ENCODE data around the genes ADAP1 and MICALL2.

- PRO-cap, result no peak
- RRBS, 2 experiments, result 80 to 86% methylated on average over 4 to 5 of the region's 29 CpGs
Observed at GRCh38 chr7:931204-931955, 23.1 kb downstream of the ADAP1 start.

- PRO-cap, result no peak
- RRBS, 2 experiments, result 1 to 3% methylated on average over 56 of the region's 98 CpGs
Observed at GRCh38 chr7:954360-954945, at the start of gene ADAP1. ADAP1 (minus strand) TSS chr7:954680.

GRCh38 chr7:1033475-1033989 lies 10.8 kb upstream of the GPR146 start:
- PRO-cap, result no peak
- RRBS, 2 experiments, result no CpG with 5 or more reads among the region's 16 CpGs

DNA sequence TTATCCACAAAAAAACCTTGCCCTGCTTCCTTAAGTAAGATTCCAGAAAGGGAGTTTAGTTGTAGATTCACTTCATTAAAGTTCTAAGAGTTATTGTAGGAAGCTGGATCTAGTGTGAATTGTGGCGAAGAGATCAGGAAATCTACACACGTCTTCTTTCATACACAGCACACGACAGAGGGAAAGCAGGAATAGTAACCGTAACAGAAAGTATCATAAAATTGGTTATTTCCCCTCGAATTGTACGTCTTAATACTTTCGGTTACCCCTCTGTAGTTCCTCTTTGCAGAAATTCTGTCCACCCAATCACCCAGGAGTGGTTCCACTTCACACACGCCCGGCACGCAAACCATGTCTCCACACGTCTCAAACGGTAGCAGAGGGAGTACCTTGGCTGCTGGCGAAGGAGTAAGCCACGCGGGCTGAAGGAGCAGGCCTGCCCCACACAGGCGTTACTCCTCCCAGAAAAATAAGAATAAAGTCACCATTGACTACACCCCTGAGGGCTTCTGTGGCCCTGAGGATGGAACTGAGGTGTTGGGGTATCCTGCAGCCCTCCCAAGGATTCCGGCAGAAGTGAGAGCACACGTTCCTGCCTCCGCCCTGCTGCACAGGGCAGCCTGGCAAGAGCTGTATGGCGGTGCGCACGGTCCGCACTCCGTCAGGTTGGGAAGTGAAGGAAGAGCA lies 17.9 kb downstream of the GPR146 start:
- PRO-cap, result no peak
- RRBS, 2 experiments, result no CpG with 5 or more reads among the region's 24 CpGs

DNA sequence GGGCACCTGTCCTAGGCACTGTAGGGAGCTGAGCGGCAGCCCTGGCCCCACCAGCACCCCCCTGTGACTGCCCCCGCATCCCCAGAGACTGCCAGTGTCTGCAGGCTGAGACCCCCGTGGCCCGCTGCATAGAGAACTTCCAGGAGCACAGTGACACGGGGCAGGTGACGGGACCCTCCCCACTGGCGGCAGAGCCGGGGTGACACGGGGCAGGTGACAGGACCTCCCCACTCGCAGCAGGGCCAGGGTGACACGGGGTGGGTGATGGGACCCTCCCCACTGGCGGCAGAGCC lies 2.3 kb downstream of the GPER1 start:
- PRO-cap, result no peak
- RRBS, 2 experiments, result no CpG with 5 or more reads among the region's 12 CpGs

GRCh38 chr7:1101907-1102351 lies 14.0 kb downstream of the GPER1 start:
- PRO-cap, result no peak
- RRBS, 2 experiments, result no CpG with 5 or more reads among the region's 19 CpGs

DNA sequence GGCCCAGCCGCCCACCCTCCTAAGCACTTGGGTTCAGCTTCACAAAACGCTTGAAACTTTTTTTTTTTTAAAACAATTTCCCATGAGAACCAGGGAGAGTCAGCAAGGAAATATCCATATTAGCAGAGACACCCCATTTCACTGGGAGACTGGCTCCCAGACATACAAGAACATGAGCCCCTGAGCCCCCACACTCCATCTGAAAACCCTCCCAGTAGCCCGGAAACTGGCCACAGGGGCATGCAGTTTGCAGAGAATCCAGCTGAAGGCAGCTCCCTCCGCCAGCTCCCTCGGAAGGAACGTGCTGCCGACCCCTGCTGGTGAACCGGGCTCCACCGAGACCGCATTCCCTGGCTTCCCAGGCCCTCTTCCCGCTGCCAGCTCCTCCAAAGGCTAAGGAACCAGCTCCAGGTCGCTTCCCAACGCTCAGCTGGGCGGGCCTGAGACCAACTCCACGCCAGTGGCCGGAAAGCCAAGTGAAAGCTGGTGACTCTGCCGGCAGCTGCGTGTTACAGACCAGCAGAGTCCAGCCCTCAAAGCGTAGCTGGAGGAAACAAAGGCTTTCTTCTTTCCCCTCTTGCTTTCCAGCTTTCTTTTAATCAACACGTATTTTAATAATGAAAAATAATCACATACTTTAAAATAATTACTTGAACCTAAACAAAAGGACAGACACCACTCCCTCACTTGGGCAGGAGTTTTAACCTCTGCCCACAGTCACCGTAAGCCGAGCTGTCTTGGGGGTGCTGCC lies 14.3 kb downstream of the C7orf50 start:
- PRO-cap, result no peak
- RRBS, 2 experiments, result 6% methylated on average over 4 of the region's 22 CpGs; no CpG with 5 or more reads in 1 of the 2 experiments

DNA sequence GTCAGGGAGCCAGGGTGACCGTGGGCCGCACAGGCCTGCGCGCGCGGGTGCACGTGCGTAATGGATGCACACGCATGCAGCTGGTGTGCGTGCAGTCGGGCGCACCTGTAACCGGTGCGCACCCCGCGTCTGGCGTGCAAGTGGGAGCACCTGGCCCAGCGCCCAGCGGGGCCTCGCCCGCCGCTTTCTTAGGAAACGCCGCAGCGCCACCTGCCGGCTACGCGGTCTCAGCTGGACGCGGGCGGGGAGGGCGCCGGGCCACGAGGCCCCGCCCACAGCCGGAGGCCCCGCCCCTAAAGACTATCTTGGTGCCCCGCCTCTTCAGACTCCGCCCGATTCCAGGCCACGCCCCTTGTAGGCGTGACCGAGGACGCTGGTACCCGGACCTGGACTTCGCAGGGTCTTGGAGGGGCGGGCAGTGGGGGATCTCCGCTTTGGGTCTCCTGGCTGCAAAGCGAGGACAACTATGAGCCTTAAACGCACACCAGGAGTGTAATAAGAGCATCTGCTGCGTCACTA lies 46.4 kb downstream of the MICALL2 start:
- PRO-cap, result no peak
- RRBS, 2 experiments, result 2 to 3% methylated on average over 8 to 23 of the region's 51 CpGs

GRCh38 chr7:1459068-1460215 lies at the start of gene MICALL2:
MICALL2 (minus strand) TSS chr7:1459470.
- PRO-cap, result unidirectional peak, minus-strand start at chr7:1459470
- RRBS, 2 experiments, result 2% methylated on average over 41 to 58 of the region's 114 CpGs

DNA sequence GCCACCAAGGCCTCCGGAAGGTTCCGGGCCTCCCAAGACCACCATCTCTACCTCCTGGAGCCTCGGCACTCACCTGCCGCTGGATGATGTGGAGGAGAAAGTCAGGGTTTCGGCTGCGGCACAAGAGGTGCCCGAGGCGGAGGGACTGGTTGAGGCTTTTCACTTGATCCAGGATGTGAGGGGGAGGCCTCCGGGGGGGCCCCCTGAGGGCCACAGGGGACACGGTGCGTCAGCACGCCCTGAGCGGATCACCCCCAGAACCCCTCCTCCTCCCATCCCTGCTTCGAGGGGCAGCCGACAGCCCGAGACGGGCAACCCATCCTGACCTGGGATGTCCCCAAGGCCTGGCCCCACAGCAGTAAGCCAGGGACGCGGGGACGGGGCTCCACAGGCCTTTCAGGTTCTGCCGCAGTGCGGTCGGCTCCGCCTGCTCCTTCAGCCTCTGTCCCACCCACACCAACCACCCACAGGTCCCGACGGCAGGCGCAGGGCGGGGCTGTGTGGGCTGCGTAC lies 16.9 kb downstream of the INTS1 start:
- PRO-cap, result no peak
- RRBS, 2 experiments, result 93 to 100% methylated on average over 1 of the region's 29 CpGs

- PRO-cap, result no peak
- RRBS, 2 experiments, result 96 to 98% methylated on average over 5 to 7 of the region's 27 CpGs
Observed at GRCh38 chr7:1489373-1489952, 14.7 kb downstream of the INTS1 start.

DNA sequence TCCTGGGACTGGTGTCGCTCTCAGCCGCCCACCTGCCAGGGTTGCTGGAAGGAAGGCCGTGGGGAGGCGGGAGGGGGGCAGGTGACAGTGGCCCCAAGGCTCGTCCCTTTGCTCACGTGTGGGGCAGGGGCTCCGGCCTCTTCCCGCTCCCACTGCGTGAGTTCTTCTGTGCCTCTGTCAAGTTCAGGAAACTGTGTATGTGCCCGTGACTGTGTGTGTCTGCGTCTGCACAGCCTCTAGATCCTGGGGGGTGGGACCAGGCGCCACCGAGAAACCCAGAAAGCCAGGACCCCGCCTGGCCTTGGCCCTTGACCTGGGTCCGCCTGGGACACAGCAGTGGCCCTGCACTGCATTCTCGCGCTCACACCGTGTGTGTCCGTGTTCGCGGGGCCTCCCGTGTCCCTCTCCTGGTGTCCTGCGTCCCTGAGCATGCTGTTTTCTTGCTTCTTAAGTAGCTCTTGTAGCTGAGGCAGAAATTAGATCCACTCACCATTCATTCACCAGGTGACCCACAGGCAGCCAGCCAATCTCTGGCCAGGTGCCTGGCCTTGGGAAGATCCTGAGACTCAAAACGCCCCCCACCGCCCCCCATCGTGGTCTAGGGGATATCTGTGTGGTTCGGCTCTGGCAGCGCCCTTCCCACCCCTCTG lies 1.1 kb downstream of the MAFK start:
- PRO-cap, result no peak
- RRBS, 2 experiments, result no CpG with 5 or more reads among the region's 28 CpGs

DNA sequence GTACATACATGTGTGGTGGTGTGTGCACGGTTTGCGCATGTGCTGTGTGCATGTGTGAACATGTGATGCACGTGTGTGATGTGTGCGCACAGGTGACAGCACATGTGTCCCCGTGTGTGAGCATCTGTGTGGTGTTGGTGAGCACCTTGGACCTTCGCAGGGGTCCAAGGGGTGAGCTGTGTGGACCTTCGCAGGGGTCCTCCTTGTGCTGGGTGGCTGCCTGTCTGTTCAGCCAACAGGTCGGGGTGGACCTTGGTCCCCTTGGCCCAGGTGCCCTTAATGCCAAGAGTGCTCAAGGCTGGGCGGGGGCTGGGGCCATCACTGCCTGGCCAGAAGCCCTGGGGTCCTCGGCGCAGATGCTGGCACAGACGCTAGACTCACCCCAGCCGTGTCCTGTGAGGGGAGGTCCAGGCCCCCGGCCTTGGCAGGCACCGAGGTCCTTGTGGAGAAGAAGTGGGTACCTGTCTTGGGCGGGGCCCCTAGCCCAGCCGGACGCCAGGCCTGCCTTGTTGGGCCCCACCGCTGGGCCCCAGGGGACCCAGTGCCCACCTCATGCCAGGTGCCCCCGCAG lies 6.8 kb downstream of the TMEM184A start:
- PRO-cap, result no peak
- RRBS, 2 experiments, result 75% methylated on average over 4 of the region's 20 CpGs; no CpG with 5 or more reads in 1 of the 2 experiments

- PRO-cap, result no peak
- RRBS, 2 experiments, result 1 to 2% methylated on average over 42 to 43 of the region's 93 CpGs
Observed at GRCh38 chr7:1665562-1666287, 4.4 kb upstream of the ELFN1 start.

- PRO-cap, result no peak
- RRBS, 2 experiments, result no CpG with 5 or more reads among the region's 19 CpGs
Observed at GRCh38 chr7:1695009-1695346, 24.9 kb downstream of the ELFN1 start.

DNA sequence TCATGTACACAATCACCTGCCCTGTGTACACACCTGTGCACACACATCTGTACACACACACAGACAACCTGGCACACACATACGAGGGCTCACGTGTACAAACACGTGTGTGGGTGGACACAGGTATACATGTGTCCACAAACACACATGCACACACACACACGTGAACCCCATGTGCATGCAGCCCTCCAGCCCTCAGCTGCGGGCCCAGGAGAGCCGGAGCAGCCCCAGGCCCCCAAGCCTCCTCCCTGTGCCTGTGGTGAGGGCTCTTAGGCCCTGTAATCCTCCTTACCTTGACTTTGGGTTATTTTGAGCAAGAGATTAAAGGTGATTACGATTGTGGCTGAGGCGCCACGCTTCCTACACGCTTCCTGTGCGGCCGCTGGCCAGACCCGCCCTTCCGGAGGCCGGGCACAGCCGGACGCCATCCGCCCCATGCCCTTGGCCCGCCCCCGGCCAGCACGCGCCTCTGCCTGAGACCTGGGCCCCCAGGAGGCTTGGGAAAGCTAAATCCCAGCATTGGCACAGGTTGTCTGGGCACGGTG lies 71.9 kb downstream of the ELFN1 start:
- PRO-cap, result no peak
- RRBS, 2 experiments, result 83 to 92% methylated on average over 3 to 5 of the region's 23 CpGs

GRCh38 chr7:1749799-1750552 lies 79.9 kb downstream of the ELFN1 start:
- PRO-cap, result no peak
- RRBS, 2 experiments, result 9 to 40% methylated on average over 9 of the region's 26 CpGs

- PRO-cap, result no peak
- RRBS, 2 experiments, result 95% methylated on average over 4 of the region's 67 CpGs; no CpG with 5 or more reads in 1 of the 2 experiments
Observed at GRCh38 chr7:1817159-1818314, 147.5 kb downstream of the ELFN1 start.

- PRO-cap, result no peak
- RRBS, 2 experiments, result no CpG with 5 or more reads among the region's 20 CpGs
Observed at GRCh38 chr7:1887239-1888193, 217.4 kb downstream of the ELFN1 start.

DNA sequence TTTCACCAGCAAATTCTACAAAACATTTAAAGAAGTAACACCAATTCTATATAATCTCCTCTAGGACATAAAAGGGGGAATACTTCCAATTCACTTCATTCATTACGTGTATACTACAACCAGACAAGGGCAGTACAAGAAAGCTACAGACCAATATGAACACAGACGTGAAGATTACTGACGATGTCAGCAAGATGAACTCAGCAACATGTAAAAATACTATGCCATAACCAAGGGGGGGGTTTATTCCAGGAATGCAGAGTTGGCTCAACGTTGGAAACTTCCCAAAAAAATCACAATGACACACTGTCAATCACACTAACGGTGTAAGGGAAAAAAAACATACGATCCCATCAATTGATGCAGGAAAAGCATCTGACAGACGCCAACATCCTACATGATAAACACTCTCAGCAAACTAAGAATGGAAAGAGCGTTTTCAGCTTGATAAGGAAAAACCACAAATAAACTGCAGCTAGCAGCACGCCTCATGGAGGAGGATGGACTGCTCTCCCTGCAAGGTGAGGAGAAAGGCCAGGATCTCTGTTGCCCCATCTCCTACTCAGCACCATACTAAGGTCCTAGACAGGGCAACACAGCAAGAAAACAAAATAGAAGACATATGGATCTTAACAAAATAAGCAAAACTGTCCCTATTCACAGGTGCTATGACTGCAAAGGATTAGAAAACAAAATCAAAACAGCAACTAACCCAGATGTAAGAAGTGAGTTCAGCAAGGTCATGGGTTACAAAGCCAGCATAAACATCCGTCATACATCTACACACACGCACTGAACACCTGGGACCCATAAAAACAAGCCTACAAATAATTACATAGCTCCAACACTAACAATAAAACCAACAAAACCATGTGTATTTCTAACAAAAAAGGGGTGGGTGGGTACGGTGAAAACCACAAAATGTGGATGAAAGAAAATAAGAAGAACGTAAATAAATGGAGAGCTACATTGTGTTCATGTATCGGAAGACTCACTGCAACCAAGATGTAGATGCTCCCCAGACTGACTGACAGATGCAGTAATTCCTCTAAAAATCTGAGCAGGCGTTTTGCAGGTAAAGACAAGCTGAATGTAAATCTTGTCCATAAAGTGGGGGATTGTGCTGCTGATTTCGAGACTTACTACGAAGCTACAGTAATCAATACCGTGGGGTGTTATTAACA lies 256.6 kb downstream of the ELFN1 start:
- PRO-cap, result no peak
- RRBS, 2 experiments, result no CpG with 5 or more reads among the region's 18 CpGs

All from astrocyte (in vitro differentiated cells and primary cell).